Umbilical cord (tissue), 2 donors: Measurements from ENCODE around the gene SMPD3.

- RAMPAGE, long total RNA = no peak
Measured at GRCh38 chr16:68267653-68268119, 3.4 kb downstream of the SLC7A6 start.

- RAMPAGE, long total RNA = no peak
Measured at GRCh38 chr16:68286013-68286866, 21.9 kb downstream of the SLC7A6 start.

DNA sequence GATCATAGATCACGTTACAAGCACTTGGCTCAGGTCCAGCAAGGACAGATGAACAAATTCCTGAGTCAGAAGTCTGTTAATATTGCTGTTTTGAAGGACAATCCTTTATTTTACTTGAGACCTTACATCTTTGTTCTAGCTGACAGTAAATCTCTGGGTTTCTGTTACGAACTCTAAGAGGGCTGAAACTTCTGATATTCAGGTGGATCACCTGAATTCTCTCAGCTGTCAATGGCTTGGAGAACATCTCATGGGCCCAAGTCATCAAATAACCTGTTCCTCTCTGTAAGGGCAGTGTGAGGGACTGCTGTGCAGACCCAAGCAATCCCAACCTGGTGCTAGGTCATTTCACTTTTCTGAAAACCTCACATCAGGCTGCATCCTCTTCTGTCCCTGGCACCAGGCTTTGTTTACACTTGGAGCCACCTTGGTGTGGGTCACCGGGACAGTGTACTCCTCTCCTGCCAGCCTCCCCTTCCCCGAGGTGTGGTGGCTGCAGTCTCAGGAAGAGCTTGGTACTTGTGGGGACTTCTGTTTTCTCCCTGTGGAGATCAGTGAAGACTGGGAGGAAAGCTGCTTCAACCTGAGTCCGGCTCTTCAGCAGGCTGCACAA is 12.6 kb downstream of the SLC7A6OS start:
- RAMPAGE, long total RNA = no peak

- RAMPAGE, long total RNA = no peak
Measured at GRCh38 chr16:68300436-68301665, 9.9 kb downstream of the SLC7A6OS start.

- RAMPAGE, long total RNA = no peak
Measured at GRCh38 chr16:68311213-68311695, 435 bp downstream of the PRMT7 start.

DNA sequence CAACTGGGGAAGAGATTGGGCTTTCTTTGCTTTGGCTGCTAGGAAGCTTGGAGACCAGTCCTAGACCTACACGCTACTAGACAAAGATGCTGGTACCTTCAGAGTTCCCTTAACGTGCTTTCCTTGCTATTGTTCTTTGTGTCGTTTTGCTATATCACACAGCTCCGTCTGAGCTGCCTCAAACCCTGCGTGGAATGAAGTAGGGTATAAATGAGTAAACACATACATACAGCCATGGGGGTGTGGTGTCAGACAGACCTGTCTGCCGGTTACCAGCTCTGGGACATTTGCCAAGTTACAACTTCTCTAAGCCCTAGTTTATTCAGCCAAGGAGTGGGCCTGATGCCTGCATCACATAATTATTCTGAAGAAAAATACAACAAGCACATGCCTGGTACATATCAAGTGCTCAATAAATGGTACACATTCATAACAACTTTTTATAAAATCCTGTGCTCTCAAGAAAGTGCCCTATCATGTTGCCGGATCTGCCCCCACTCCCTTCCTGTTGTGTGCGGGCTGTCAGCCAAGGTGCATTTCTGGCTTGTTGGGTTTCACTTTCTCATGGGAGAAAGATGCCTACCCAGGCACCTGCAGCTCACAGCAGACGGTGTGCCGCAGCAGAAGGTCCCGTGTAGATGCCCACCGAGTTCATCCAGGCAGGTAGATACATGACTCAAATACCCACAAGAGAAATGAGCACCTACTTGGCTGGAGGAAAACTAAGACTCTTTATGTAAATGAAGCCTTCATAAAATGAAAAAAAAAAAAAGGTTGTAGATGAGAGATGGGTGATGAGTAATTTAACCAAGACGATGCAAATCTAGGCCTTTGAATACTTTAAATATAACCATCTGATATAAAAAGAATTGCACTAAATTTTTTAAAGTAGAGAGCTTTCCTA is 30.4 kb downstream of the SMPD3 start:
- RAMPAGE, long total RNA = no peak

- RAMPAGE, long total RNA = no peak
Measured at GRCh38 chr16:68448171-68449112, at the start of gene SMPD3. Gene SMPD3, minus strand, starts transcription at chr16:68448508.

DNA sequence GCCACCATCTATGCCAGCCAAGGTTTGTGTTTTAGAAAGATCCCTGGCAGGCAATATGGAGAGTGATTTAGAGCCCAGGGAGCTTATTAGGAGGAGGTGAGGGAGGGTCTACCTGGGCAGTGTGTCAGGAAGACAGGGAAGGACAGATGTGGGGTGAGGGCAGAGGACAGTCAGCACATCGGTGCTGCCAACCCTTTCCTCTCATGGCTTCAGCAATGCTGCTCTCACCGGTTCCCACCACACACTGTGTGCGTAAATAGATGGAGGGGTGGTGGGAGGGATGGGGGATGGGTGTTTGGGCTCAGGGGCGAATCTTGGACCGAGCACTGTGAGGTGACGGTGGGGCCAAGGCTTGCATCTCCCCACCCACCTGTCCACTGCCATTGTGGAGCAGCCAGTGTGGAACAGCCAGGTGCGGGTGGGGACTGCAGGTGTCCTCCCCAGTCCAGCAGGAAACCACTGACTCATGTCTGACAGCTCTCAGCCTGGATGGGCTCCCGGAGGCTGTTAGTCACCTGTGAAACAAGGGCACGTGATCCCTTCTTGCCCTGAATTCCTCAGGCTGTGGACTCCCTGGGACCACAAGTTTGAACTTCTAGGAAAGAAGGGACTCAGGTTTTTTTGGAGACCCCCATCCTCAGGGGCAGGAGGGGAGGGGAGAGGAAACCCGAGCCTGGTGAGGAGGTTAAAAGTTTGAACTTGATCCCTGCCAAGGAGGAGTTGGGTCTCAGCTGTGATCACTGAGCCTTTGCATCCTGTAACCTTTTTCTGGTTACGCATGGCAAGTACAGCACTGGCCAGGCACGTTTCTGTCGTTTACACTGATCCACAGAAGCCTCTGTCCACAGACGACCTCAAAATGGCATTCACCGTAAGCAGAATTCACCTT is 42.7 kb upstream of the SMPD3 start:
- RAMPAGE, long total RNA = no peak

GRCh38 chr16:68724684-68725320 is 12.3 kb upstream of the CDH1 start:
- RAMPAGE, long total RNA = no peak

GRCh38 chr16:68746757-68747420 is 9.8 kb downstream of the CDH1 start:
- RAMPAGE, long total RNA = no peak

DNA sequence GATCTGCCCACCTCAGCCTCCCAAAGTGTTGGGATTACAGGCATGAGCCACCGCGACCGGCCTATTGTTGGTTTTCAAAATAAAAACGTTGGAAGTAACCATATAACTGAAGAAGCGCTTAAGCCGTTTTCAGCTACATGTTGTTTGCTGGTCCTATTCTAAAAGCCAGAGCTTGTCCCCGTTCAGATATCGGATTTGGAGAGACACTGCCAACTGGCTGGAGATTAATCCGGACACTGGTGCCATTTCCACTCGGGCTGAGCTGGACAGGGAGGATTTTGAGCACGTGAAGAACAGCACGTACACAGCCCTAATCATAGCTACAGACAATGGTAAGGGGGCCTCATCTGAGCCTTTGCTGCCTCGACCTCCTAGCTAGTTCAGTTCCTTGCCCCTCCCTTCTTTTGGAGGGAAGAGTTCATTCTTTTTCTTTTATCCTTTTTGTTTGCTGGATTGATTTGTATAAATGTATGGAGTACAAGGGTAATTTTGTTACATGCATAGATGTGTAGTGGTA is 24.2 kb upstream of the TANGO6 start:
- RAMPAGE, long total RNA = no peak

DNA sequence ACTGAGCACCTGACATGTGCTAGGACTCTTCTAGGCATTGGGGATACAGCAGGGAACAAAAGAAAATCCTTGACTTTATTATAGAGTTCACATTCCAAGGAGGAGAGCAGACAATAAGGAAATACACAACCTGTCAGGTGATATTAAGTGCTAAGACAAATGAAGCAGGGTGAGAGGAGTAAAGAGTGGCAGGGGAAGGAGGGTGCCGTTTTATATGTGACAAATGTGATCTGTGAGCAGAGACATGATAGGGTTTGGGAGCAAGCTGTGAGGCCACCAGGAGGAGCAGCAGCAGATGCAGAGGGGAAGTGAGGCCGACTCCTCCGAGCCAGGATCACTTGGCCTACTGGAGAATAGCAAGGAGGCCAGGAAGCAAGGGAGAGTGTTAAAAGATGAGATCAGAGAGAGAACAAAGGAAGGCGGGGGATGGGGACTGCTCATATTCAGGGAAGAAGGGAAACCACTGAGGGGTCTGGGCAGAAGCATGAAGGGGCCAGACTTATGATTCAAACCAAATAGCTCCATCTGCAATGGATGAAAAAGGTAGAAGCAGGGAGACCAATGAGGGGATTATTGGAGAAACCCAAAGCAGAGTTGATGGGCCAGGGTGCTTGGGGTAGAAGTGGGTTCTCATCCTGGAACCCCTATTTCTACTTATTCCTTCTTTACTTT is 129.4 kb downstream of the TANGO6 start:
- RAMPAGE, long total RNA = no peak

DNA sequence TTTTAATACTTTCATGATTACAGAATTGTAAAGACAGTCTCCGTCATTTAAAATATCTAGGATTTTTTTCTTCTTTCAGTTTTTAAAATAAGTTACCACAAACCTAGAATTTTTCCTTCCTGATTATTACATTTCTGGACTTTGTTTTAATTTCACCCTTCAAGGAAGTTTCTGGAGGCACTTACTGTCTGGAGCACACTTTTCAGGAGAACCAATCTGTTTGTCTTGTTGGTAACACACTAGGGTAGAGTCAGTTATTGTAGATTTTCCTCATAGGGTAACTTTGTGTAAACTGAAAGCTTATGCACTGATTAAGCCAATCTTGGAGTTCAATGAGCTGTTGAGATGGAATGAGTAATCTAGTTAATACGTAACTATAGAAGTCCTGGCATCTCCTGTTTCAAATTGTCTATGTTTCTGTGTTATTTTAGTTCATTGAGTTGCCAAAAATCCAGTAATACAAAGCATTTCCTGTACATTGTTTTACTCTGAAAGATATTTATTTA is 111.7 kb upstream of the HAS3 start:
- RAMPAGE, long total RNA = no peak

DNA sequence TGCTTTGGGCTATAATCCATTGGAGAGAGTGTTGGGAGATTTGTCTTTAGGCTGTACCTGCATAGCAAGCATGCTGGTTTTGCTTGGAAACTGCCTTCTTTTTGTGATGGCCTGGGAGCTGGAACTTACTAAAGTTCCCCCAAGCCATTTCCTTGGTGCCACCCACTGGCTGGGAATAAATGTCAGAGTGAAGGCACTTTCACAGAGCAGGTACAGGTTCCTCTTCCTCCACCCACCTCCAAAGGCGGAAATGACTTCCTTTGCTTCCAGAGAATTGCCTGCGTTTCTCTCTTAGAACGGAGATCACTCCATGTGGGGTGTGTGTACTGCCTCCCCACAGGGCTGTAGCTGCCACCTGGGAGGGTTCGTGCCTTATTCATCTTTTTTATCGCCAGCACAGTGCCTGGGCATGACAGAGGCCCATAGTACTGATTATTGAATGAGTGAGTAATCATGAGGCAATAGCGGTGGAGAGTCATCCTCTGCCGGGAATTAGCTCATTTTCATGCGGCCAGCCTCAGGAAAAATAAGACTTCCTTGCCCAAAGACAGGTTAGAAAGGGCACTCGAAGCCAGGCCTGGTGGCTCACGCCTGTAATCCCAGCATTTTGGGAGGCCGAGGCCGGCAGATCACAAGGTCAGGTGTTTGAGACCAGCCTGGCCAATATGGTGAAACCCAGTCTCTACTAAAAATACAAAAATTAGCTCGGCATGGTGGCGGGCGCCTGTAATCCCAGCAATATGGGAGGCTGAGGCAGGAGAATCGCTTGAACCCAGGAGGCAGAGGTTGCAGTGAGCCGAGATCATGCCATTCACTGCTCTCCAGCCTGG is 32.1 kb upstream of the HAS3 start:
- RAMPAGE, long total RNA = no peak

DNA sequence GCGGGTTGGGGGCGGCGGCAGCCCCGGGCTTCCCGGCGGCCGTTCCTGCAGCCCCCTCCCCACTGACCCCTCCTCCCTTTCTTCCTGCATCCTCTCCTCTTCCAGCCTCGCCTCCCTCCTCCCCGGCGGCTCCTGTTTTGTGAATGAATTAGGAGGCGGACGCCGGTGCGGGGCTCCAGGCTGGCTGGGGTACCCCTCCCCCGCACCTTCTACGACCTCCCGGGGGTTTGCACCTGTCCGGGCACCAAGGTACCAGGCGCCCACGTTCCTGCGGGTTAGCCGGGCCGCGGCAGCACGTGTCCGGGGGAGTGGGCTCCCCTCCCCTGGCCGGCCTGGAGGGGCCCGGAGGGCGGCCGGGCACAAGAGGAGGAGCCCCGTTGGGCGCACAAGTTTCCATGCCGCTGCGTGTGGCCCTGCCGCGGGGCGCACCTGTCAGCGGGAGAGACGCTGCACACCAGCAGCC is 1.0 kb downstream of the HAS3 start:
- RAMPAGE, long total RNA = no peak

GRCh38 chr16:69106930-69107916 is 1.8 kb downstream of the HAS3 start:
- RAMPAGE, long total RNA = no peak

- RAMPAGE, long total RNA = no peak
Measured at GRCh38 chr16:69224998-69225696, 38.2 kb downstream of the SNTB2 start.

DNA sequence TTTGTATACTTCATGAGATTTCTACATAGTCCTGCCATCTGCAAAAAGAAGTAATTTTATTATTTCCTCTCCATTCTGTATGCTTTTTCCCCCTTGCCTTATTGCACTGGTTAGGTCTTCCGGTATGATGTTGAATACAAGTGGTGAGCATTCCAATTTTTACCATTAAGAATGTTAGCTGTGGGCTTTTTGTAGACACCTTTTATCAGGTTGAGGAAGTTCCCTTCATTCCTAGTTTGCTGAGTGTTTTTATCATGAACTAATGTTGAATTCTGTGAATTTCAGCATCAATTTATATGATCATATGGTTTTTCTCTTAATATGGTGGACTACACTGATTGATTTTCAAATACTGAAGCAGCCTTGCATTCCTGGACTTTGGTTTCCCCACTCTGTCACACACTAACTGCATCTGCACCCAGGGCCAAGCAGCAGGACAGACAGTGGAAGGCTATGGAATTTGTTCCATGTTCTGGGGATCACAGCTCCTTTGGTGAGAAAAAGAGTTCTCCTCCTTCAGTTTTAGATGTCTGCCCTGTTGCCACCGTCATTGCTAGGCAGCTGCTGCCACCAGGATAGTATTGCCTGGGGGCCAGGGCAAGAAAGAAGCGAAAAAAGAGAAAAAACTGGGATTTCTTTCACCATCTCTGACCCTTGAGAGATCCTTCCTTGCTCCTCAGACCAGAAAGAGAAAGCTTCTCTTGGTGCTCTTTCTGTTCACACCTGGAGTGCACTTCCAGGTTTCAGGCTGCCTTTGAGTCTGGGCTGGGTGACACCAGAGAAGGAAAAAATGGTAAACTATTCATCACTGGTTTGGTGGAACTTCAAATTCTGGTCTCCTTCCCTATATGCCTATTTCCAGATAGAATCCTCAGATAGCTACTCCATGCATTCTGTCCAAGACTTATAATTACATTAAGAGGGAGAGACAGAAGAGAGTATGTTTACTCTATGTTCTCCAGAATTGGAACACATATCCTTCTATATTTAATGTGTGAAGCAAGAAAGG is 7.7 kb downstream of the TERF2 start:
- RAMPAGE, long total RNA = no peak

GRCh38 chr16:69514276-69514690 is 51.5 kb upstream of the NFAT5 start:
- RAMPAGE, long total RNA = no peak

DNA sequence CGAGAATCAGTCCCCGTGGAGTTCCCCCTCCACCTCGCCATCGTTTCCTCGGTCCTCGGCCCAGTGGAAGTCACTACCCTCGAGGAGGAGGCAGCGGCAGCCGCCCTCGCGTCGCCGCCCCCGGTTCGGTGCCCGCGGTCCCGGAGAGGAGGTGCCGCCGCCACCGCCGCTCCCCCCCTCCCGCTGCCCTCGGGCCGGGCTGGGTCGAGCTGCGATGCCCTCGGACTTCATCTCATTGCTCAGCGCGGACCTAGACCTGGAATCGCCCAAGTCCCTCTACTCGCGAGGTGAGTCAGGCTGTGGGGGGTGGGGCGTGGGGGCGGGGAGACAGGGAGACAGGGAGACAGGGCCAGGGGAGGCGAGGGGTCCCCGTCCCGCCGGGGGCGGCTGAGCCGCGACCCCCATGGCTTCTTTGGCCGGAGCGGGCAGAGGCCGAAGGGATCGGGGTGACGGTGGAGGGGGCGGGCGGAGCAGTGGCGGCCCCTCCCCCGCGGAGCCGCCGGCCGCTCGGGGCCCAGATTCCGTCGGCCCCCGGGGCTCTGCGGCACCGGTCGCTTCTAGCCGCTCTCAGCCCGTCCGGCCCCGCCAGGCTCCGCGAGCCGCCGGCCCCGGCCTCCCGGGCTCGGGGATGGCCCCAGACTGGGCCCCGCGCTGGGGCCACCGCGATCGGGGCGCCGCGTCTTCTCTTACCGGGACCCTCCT is 473 bp downstream of the NFAT5 start:
- RAMPAGE, long total RNA = no peak